HepG2 (cell line): ENCODE data around the genes AASS and LMOD2.

DNA sequence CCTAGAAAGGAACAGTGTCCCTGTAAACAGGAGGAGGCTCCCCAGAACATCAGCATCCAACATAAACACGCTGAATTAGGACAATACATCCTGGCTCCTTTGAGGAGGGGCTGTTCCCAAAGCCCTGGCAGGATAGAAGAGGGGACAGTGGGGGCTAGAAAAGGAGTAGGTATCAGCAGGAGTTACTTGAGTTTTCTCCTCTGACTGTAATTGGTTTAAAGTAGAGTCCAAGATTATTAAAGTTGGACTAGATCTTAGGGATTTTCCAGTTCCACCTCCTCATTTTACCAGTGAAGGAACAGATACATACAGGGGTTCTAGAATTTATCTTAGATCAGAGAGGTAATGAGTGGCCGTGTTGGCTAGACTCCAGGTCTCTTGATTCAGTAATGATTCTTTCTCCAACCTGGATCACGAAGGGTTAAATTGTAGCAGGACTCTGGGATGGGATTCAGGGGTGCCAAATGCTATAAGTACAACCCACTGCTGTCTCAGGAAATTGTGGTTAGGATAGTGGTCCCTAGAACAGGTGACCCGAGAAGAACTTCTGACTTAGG lies 58.0 kb downstream of the ST7 start:
- RRBS, 2 experiments = no CpG with 5 or more reads among the region's 4 CpGs
CAGE:
- cytosol, long polyA minus RNA = no peak
- cytosol, long polyA plus RNA = no peak
- long polyA plus RNA = no peak
- nucleus, long polyA minus RNA = start-site peak on the plus strand centred at position 299 of the sequence, 34 bp wide, 20 reads
- nucleus, long polyA plus RNA = no peak

DNA sequence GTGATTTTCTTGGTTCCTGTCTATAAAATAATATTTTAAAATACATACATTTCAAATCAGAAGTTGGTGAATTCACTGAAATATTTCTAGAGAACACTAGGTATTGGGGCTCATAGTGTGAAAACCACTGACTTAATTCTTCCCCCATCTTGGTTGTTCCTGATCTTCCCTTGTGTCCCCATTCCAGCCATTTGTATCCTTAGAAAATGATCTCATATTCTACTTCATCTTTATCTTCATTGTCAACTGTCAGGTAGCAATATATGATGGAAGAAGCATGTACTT lies 9.9 kb downstream of the CFTR start:
CAGE:
- cytosol, long polyA minus RNA = no peak
- cytosol, long polyA plus RNA = no peak
- long polyA plus RNA = no peak
- nucleus, long polyA minus RNA = no peak
- nucleus, long polyA plus RNA = no peak

DNA sequence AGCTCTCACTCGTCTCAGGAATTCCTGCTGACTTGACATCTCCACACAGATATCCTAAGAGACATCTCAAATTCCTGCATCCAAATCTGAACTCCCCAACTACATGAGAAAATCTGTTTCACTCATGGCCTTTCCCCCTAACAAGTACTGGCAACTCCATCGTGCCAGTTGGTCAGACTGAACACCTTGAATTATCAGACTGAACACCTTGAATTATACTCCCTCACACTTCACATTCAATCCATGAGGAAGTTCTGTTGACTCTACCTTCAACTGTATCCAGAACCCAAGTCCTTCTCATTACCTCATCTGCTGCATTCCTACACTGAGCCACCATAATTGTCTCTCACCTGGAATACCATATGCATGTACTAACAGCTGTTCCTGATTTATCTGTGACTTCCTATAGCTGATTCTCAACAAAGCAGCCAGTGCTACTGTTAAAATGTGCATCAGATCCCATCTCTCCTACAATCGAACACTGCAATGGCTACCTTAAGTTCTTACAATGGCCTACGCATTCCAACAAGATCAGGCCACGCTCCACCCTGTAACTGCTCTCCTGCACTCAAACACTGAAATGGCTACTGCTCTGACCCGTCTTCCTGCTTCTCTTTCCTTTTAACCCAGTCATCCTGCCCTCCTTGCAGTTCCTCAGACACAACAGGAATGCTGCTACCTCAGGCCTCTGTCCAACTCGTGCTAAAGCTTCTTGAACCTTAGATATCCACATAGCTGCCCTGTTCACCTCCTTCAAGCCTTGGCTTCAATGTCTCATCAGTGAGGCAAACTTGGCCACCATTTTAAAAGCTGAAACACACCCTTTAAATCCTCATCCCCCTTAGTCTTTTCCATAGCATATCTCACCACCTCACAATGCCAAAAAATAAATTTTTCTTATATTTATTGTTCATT lies 110.7 kb downstream of the CTTNBP2 start:
- RRBS, 2 experiments = no CpG with 5 or more reads among the region's 7 CpGs
CAGE:
- cytosol, long polyA minus RNA = no peak
- cytosol, long polyA plus RNA = no peak
- long polyA plus RNA = no peak
- nucleus, long polyA minus RNA = no peak
- nucleus, long polyA plus RNA = no peak

GRCh38 chr7:117872538-117872863 lies 740 bp downstream of the CTTNBP2 start:
- RRBS, 2 experiments = no CpG with 5 or more reads among the region's 11 CpGs
CAGE:
- cytosol, long polyA minus RNA = no peak
- cytosol, long polyA plus RNA = no peak
- long polyA plus RNA = no peak
- nucleus, long polyA minus RNA = no peak
- nucleus, long polyA plus RNA = no peak

DNA sequence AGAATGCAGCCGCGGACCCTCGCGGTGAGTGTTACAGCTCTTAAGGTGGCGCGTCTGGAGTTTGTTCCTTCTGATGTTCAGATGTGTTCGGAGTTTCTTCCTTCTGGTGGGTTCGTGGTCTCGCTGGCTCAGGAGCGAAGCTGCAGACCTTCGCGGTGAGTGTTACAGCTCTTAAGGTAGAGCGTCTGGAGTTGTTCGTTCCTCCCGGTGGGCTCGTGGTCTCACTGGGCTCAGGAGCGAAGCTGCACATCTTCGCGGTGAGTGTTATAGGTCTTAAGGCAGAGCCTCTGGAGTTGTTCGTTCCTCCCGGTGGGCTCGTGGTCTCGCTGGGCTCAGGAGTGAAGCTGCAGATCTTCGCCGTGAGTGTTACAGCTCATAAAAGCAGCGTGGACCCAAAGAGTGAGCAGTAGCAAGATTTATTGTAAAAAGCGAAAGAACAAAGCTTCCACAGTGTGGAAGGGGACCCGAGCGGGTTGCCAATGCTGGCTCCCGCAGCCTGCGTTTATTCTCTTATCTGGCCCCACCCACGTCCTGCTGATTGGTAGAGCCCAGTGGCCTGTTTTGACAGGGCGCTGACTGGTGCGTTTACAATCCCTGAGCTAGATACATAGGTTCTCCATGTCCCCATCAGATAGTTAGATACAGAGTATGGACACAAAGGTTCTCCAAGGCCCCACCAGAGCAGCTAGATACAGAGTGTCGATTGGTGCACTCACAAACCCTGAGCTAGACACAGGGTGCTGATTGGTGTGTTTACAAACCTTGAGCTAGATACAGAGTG lies 322.4 kb upstream of the KCND2 start:
- RRBS, 2 experiments = no CpG with 5 or more reads among the region's 35 CpGs
CAGE:
- cytosol, long polyA minus RNA = no peak
- cytosol, long polyA plus RNA = no peak
- long polyA plus RNA = no peak
- nucleus, long polyA minus RNA = no peak
- nucleus, long polyA plus RNA = no peak

DNA sequence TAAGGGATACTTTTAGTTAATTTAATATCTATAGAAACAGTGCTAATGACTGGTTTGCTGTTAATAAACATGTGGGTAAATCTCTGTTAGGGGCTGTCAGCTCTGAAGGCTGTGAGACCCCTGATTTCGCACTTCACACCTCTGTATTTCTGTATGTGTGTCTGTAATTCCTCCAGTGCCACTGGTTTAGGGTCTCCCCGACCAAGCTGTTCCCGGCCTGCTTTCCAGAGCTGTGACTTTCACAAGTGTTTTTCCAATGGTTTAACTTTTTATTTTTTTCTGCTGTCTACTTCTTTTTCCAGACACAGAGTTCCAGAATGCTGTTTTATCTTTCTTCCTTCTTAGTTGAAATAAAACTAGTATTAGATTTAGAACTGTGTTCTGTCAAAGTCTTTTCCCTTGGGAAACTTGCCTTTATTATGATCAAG lies 105.1 kb upstream of the KCND2 start:
- RRBS, 2 experiments = no CpG with 5 or more reads among the region's 3 CpGs
CAGE:
- cytosol, long polyA minus RNA = no peak
- cytosol, long polyA plus RNA = no peak
- long polyA plus RNA = no peak
- nucleus, long polyA minus RNA = no peak
- nucleus, long polyA plus RNA = no peak

DNA sequence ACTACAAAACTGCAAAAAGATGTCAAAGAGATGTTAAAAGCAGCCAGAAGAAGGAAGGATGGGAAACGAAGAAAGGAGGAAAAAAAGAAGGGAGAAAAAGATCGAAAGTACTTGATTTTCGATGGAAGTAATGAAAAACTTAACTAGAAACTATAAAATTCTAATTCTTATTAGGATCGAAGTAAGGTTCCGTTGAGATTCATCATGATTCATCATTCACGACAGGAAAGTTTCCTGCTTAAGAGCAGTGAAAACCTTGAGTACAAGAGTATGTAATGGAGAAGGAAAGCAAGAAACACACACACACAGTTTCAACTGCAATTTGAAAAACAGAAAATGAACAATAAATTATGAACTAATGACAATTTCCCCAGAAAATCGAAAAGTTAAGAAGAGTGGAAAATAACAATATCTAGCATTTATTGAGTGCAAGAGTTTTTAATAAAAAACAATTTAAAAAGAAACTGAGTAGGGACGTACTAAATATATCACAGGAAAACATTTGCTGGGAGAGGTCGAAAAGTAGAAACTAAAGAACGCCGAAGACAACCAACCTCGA lies 1.1 kb upstream of the ING3 start:
- RRBS, 2 experiments = no CpG with 5 or more reads among the region's 12 CpGs
CAGE:
- cytosol, long polyA minus RNA = no peak
- cytosol, long polyA plus RNA = no peak
- long polyA plus RNA = no peak
- nucleus, long polyA minus RNA = no peak
- nucleus, long polyA plus RNA = no peak

DNA sequence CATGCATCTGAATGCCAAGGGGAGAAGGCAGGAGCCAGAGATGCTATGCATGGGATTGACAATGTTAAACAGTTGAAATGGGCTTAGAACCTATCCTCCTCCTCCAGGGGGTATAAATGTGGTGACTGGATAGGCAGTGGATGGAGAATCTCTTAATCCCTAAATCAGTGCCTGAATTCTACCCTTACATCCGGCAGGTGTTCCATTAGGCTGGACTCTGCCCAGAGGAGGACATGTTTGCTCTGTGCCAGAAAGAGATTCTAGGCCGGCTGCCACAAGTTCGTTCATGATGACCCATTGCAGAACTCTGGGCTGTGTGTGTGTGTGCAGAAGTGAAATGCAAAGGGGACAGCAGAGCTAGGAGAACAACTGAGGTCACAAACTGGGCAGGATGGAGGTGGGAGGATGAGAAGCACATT lies 15.7 kb downstream of the CPED1 start:
- RRBS, 2 experiments = 3 to 6% methylated on average over 2 of the region's 3 CpGs
CAGE:
- cytosol, long polyA minus RNA = no peak
- cytosol, long polyA plus RNA = no peak
- long polyA plus RNA = no peak
- nucleus, long polyA minus RNA = no peak
- nucleus, long polyA plus RNA = no peak

DNA sequence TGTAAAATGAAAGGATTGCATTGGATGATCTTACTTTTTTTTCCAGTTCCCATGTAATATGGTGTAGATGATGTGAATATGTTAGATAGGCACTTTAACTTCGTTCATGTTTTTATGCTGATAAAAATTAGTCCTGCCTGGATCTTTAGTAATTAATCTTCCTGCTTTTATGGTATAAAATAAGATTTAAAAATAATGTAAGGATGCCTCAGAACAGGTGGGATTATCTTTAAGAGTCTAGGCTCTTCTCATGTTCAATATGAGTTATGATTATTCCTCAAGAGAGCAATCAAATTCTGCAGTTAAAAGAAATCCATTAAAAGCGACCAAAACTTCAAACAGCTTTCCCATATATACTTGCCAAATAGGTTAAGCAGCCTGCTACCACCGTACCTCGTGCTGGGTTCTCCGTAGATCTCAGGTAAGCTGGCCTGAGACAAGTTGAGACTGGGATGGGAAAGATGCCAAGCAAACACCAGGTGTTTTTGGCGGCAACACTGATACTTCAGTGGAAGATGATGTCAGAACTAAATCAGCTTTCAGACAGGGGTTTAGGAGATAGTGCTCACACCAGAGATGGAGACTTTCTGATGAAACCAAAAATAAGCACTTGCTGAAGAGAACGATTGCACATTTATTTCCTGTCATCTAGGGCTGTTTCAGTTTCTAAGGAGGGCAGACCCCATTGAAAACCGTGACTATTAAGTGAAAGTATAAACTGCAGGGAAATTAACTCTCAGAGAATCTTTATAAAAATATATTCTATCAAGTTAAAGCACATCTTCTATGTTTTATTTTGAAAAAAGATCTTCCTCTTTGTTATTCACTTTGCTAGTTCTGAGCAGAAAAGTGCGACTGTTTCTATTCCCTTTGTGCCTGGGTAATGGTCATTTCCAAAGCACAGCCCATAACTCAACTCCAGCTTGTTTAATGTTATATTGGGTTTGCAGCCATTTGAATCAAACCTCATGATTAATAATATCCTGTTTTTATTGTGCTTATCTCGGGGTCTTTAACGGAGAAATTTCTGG lies 149.7 kb downstream of the CPED1 start:
- RRBS, 2 experiments = no CpG with 5 or more reads among the region's 11 CpGs
CAGE:
- cytosol, long polyA minus RNA = no peak
- cytosol, long polyA plus RNA = no peak
- long polyA plus RNA = no peak
- nucleus, long polyA minus RNA = no peak
- nucleus, long polyA plus RNA = no peak

- RRBS, 2 experiments = no CpG with 5 or more reads among the region's 3 CpGs
CAGE:
- cytosol, long polyA minus RNA = no peak
- cytosol, long polyA plus RNA = no peak
- long polyA plus RNA = no peak
- nucleus, long polyA minus RNA = no peak
- nucleus, long polyA plus RNA = no peak
Measured at GRCh38 chr7:121186704-121187418, 141.9 kb upstream of the WNT16 start.

- RRBS, 2 experiments = under 1 to 3% methylated on average over 7 of the region's 54 CpGs
CAGE:
- cytosol, long polyA minus RNA = start-site peak on the minus strand at chr7:122144239-122144284, 713 reads
- cytosol, long polyA plus RNA = no peak
- long polyA plus RNA = start-site peak on the minus strand at chr7:122144248-122144284, 111 and 105 reads in 2 replicates
- nucleus, long polyA minus RNA = no peak
- nucleus, long polyA plus RNA = start-site peak on the minus strand at chr7:122144238-122144294, 306 and 700 reads in 2 replicates
Measured at GRCh38 chr7:122143659-122144332, at the start of gene AASS. AASS (minus strand) TSS chr7:122144249.

- RRBS, 2 experiments = no CpG with 5 or more reads among the region's 21 CpGs
CAGE:
- cytosol, long polyA minus RNA = no peak
- cytosol, long polyA plus RNA = no peak
- long polyA plus RNA = no peak
- nucleus, long polyA minus RNA = no peak
- nucleus, long polyA plus RNA = no peak
Measured at GRCh38 chr7:122144333-122144801, 318 bp upstream of the AASS start.

DNA sequence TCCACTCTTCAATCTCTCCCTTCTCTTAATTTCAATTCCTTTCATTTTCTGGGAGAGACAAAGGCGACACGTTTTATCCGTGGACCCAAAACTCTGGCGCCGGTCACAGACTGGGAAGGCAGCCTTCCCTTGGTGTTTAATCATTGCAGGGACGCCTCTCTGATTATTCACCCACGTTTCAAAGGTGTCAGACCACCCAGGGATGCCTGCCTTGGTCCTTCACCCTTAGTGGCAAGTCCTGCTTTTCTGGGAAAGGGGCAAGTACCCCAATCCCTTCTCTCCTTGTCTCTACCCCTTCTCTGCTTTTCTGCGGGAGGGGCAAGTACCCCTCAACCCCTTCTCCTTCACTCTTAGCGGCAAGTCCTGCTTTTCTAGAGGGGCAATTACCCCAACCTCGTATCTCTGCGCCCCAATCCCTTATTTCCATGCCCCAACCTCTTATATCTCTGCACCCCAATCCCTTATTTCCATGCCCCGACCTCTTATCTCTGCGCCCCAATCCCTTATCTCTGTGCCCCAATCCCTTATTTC lies 68.8 kb downstream of the CADPS2 start:
- RRBS, 2 experiments = no CpG with 5 or more reads among the region's 13 CpGs
CAGE:
- cytosol, long polyA minus RNA = no peak
- cytosol, long polyA plus RNA = no peak
- long polyA plus RNA = no peak
- nucleus, long polyA minus RNA = no peak
- nucleus, long polyA plus RNA = no peak

- RRBS, 2 experiments = no CpG with 5 or more reads among the region's 11 CpGs
CAGE:
- cytosol, long polyA minus RNA = no peak
- cytosol, long polyA plus RNA = no peak
- long polyA plus RNA = no peak
- nucleus, long polyA minus RNA = no peak
- nucleus, long polyA plus RNA = no peak
Measured at GRCh38 chr7:123655445-123656167, at the start of gene LMOD2. LMOD2 (plus strand) TSS chr7:123655866.

DNA sequence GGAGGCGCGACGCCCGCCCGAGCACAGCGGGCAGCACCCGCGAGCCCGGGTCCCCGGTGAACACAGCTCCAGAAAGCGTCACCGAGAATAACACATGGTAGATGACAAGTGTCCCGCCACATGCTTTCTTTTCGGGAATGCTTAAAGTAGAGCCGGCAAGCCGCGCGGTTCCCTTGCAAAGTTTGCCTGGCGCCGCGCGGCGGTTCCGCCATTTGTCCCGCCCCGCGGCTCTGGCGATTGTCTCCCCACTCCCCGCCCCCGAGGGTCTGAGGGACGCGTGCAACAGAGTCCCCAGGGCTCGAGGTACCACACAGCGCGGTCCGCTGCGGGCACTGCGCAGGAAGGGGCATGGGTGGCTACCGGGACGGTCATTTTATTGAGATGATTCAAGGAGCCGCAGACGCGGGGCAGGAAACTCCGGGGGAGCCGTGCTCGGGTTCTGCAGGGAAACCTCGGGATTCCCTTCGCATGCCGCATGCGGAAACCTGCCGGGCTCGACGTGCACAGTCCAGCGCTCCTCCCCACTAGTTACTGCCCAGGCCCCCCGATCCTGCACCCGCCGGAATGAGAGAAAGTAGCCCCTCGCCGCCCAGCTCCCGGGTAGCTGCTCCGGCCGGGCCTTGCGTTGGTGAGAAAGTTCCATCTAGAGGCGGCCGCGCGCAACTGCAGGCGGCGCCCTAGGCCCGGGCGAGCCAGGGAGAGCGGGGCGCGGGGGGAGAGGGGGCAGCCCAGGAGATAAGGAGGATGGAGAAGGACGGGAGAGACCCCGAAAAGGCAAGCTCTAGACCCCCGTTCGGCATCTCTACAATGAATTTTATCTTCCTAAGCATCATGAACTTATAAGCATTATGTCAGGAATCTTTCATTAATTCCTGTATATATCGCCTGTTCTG lies 946 bp upstream of the GRM8 start:
- RRBS, 2 experiments = 1 to 2% methylated on average over 38 to 41 of the region's 79 CpGs
CAGE:
- cytosol, long polyA minus RNA = no peak
- cytosol, long polyA plus RNA = no peak
- long polyA plus RNA = no peak
- nucleus, long polyA minus RNA = no peak
- nucleus, long polyA plus RNA = no peak

DNA sequence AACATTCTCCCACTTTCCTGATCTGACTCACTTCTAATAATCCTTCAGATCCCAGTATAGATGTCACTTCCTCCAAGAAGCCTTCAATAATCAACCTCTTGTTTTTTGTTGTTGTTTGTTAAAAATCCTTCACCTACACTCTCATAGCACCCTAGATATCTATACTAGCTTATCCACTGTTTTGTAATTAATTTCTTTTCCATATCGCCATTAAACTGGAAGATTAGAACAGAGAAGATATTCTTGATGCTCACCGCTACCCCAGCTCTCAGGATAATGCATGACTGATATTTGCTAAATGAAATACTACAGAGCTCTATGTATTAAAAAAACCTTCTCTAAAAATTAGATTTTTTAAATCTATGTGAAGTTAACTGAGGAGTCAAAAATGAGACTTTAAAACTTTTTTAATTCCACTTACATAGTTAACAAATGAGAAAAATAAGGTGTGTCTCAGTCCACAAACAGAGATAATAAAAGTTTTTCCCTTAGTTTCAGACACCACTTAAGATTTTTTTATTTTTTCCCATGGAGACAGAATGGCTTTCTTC lies 12.4 kb downstream of the ZNF800 start:
- RRBS, 2 experiments = no CpG with 5 or more reads among the region's 2 CpGs
CAGE:
- cytosol, long polyA minus RNA = no peak
- cytosol, long polyA plus RNA = no peak
- long polyA plus RNA = no peak
- nucleus, long polyA minus RNA = no peak
- nucleus, long polyA plus RNA = no peak

GRCh38 chr7:127388322-127389215 lies 3.9 kb downstream of the ZNF800 start:
- RRBS, 2 experiments = no CpG with 5 or more reads among the region's 2 CpGs
CAGE:
- cytosol, long polyA minus RNA = no peak
- cytosol, long polyA plus RNA = no peak
- long polyA plus RNA = no peak
- nucleus, long polyA minus RNA = no peak
- nucleus, long polyA plus RNA = no peak

- RRBS, 2 experiments = no CpG with 5 or more reads among the region's 4 CpGs
CAGE:
- cytosol, long polyA minus RNA = no peak
- cytosol, long polyA plus RNA = no peak
- long polyA plus RNA = no peak
- nucleus, long polyA minus RNA = no peak
- nucleus, long polyA plus RNA = no peak
Measured at GRCh38 chr7:127666790-127667575, 15.0 kb downstream of the SND1 start.

DNA sequence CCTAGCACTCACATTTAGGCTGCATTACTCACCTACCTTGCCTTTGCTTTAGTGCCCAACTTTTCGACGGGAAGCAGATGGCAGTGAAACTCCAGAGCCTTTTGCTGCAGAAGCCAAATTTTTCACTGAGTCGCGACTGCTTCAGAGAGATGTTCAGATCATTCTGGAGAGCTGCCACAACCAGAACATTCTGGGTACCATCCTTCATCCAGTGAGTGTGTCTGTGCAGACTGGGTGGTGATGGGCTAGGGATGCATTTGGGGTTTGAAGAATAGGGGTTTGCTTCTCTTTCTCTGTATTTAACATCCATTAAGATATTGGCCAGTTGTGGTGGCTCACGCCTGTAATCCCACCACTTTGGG lies 51.1 kb downstream of the SND1 start:
- RRBS, 2 experiments = no CpG with 5 or more reads among the region's 5 CpGs
CAGE:
- cytosol, long polyA minus RNA = no peak
- cytosol, long polyA plus RNA = no peak
- long polyA plus RNA = no peak
- nucleus, long polyA minus RNA = no peak
- nucleus, long polyA plus RNA = no peak

- RRBS, 2 experiments = no CpG with 5 or more reads among the region's 5 CpGs
CAGE:
- cytosol, long polyA minus RNA = no peak
- cytosol, long polyA plus RNA = no peak
- long polyA plus RNA = no peak
- nucleus, long polyA minus RNA = no peak
- nucleus, long polyA plus RNA = no peak
Measured at GRCh38 chr7:127972754-127973488, 58.3 kb downstream of the LRRC4 start.